Fibroblast of villous mesenchyme (primary cell): ENCODE measurements around a stretch of chr14.

DNA sequence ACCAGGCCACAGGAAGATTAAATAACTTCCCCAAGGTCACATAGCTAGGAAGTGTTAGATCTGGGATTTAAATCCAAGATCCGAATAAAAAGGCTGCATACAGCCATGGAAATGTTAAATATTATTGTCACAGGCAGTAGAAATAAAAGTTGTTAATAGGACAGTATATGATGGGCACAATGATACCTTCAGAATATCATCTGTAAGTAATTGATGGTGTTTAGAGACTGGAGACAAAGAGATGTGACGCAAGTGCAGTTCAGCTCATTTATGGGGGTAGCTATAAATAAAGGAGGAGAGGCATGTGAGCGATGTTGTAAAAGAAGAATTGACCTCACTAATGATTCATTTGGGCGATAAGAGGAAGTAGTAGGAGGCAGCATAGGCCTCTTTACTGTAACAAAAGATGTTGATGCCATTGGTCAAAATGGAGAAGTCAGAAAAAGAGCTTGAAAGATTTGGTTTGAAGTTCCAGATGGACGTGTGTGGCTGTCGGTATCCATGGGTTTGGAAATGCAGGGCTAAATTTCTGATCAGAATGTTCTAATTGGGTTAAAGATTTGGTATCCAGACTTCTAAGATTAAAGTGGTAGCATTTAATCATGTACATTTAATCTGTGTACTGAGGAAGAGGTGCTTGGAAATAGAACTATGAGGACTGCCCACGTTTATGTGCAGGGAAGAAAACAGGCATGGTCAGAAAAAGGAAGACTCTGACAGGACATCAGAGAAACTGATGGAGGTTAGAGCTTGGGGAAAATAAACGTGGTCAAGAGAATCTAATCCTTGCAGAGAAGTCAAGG is 70.1 kb downstream of the FLRT2 start:
- CAGE, long polyA plus RNA, result no peak

GRCh38 chr14:85607513-85608180 is 77.7 kb downstream of the FLRT2 start:
- CAGE, long polyA plus RNA, result no peak

DNA sequence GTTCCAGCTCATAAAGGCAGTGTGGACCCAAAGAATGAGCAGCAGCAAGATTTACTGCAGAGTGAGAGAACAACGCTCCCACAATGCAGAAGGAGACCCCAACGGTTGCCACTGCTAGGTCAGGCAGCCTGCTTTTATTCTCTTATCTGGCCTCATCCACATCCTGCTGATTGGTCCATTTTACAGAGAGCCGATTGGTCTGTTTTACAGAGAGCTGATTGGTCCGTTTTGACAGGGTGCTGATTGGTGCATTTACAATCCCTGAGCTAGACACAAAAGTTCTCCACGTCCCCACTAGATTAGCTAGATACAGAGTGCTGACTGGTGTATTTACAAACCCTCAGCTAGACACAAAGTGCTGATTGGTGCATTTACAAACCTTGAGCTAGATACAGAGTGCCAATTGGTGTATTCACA is 1088.1 kb downstream of the GALC start:
- CAGE, long polyA plus RNA, result no peak

GRCh38 chr14:87994754-87995404 is 1.9 kb upstream of the GALC start:
- CAGE, long polyA plus RNA, result no peak

DNA sequence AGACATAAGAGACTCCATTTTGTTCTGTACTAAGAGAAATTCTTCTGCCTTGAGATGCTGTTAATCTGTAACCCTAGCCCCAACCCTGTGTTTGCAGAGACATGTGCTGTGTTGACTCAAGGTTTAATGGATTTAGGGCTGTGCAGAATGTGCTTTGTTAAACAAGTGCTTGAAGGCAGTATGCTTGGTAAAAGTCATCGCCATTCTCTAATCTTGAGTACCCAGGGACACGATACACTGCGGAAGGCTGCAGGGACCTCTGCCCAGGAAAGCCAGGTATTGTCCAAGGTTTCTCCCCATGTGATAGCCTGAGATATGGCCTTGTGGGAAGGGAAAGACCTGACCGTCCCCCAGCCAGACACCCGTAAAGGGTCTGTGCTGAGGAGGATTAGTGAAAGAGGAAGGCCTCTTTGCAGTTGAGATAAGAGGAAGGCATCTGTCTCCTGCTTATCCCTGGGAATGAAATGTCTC is 19.5 kb downstream of the GPR65 start:
- CAGE, long polyA plus RNA, result no peak

GRCh38 chr14:88326433-88327224 is 3.6 kb upstream of the KCNK10 start:
- CAGE, long polyA plus RNA, result no peak

DNA sequence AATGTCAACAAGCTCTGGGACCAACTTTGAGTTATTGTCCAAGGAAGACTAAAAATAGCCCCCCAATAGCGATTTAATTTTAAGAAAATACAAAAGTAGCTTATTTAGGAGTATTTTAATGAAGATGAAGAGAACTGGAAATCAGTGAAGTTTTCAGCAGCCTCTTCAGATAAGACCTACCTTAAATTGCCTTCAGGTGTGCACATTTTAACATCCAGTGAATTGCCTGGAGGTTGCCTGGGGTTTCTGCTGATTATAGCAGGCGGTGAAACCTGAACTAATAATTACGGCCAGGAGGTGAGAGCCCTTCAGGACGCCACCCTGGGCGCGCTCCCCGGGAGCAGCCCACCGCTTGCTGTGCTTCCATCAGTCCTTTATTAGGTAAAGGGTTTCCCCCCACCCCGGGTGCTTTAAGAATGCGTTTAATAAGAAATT is 1.2 kb downstream of the EML5 start:
- CAGE, long polyA plus RNA, result no peak

DNA sequence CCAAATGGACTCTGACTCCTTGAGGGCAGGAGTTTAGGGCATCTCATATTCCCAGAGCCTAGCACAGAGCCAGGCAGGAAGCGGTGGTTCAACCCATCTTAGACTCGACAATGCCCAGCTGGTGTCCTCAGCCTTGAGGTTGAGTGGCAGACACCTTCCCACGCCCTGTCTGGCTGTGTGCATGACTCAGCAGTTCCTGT is 176.0 kb downstream of the TTC8 start:
- CAGE, long polyA plus RNA, result no peak

DNA sequence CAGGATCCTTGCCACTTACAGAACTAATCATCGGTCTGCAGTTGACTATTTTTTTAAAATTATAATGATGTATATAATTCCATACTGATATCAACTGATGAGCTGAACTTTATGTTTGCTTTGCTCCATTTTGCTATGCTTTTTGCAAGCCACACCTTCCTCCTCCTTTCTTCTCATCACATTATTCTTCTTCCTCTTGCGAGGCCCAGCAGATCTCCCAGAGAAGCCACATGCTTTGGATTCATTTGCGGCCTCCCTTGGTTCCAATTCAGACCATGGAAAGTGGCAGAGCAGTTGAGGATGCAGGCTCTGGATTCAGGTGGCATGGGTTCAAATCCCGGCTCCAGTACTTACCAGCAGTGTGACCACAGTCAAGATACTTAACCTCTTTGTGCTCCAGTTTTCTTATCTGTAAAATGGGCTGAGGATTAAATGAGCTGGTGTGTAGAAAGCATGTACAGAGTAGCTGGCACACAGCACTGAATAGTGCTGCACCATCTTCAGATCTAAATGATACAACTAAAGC is 197.0 kb downstream of the FOXN3 start:
- CAGE, long polyA plus RNA, result no peak

DNA sequence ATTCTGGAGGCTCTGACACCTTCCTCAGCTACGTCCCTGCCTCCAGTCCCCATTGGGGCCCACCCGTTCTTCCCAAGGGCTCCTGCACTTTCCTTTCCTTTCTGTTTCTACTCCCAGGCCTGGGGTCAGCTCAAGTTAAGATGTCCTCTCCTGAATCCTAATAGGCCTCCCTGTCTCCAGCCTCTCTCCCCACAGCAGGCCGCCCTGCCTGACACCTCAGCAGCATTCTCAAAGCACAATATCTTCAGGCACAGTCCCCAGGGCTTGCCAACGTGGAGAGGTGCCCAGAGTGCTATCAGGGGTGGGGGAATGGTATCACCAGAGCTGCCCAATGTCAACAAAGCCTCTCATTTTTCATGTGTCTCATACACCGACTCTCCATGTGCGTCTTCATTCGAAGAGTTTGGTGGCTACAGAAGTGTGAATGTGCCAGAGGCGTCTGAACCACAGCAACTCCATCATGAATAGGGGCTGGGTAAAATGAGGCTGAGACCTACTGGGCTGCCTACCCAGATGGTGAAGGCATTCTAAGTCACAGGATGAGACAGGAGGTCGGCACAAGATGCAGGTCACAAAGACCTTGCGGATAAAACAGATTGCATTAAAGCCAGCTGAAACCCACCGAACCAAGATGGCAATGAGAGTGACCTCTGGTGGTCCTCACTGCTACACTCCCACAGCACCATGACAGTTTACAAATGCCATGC is 122.9 kb downstream of the FOXN3 start:
- CAGE, long polyA plus RNA, result no peak

DNA sequence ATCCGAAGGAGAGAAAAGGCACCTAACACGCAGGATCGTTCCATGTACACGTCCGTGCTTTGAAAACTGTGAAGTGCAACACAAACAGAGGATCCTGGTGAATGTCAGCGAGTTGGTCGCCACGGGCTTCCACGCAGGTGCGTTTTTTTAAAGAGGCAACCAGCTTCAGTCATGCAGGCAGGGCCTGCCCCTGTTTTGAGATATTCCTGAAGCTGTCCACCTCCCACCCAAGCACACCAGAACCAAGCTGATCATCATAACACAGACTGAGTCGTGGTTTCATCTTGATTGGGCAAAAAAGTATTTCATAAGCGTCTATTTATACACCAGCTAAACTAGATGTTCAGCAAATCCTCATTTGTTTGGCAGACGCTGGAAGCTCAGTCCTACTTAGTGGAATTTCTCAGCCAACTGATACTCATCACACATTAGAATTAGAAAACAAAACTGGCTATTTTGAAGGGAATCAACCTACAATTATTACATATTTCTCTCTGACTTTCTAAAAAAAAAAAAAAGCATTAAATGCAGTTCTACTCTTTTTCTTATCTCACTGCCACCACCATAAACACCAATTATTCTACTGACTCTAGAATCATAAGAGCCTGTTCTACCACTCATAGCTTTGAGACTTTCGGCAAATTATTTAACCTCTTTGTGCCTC is 52.9 kb upstream of the FOXN3 start:
- CAGE, long polyA plus RNA, result no peak

GRCh38 chr14:89641830-89642367 is 224.9 kb upstream of the FOXN3 start:
- CAGE, long polyA plus RNA, result no peak

DNA sequence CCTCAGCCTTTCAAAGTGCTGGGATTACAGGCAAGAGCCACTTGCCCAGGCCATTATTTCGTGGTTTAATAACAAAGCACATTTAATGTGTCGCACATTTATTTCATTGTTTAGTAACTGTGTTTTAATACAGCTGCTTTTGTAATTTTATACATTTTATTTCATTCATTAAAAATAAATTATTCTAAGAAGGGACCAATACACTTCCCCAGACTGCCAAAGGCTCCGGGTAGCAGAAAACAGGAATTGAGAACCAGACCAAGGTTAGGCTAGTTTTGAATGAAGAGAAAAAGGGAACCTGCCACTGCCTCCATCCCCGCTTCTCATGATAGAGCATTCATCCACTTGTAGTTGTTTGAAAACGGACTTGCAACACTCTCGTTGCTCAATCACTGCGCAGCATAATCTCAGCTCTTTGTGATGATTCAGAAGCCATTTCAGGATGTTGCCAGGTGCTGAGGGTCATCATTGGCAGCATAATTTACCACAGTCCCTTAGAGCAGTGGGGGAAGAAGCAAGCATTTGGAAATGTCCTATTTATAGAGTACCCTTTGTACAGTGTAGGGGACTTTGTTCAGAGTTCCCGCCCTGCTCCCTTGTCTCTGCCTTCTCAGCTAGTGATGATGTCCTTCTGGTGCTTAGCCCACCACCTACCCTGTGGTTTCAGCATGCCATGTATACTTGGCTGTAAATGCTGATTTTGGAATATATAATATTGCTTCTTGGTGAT is 25.6 kb downstream of the KCNK13 start:
- CAGE, long polyA plus RNA, result no peak

DNA sequence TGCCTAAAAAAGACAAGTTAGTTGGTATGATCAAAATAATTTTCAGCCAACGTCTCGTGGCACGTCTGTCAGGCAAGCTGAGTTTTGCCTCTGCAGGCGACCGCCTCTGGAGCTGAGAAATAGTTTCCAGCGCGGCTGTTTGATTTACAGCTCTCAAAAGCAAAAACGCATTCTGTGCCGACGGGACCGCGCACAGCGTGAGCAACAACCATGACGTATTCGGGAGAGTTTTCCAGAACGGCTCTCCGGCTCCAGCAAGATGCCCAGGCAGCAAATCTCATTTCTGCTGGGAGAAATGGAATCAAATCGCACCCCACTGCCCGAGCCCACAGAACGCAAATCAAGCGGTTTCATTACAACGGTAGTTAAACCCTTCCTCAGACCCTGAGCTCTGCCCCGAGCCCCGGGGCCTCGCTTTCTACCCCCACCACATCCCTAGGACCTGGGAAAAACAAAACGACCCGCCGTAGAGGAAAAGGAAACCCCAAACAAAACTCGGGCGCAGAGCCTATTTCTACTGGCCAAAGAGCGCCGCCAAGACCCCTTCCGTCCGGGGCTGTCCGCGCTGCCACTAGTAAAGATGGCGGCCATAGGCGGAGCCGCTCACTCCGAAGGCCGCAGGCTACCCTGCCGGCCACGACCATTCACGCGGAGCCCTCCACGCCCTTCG is 14.1 kb upstream of the CALM1 start:
- CAGE, long polyA plus RNA, result no peak

DNA sequence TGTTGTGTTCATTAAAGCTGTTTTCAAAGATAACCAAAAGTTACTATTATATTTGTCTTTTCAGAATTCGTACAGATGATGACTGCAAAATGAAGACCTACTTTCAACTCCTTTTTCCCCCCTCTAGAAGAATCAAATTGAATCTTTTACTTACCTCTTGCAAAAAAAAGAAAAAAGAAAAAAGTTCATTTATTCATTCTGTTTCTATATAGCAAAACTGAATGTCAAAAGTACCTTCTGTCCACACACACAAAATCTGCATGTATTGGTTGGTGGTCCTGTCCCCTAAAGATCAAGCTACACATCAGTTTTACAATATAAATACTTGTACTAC is 7.8 kb downstream of the CALM1 start:
- CAGE, long polyA plus RNA, result start-site peak on the minus strand centred at position 243 of the sequence, 89 bp wide, 32 and 17 reads in 2 replicates

GRCh38 chr14:90443274-90444267 is 46.7 kb downstream of the CALM1 start:
- CAGE, long polyA plus RNA, result no peak

GRCh38 chr14:90615690-90616250 is 200.5 kb downstream of the TTC7B start:
- CAGE, long polyA plus RNA, result no peak

GRCh38 chr14:90697624-90698050 is 118.6 kb downstream of the TTC7B start:
- CAGE, long polyA plus RNA, result no peak

DNA sequence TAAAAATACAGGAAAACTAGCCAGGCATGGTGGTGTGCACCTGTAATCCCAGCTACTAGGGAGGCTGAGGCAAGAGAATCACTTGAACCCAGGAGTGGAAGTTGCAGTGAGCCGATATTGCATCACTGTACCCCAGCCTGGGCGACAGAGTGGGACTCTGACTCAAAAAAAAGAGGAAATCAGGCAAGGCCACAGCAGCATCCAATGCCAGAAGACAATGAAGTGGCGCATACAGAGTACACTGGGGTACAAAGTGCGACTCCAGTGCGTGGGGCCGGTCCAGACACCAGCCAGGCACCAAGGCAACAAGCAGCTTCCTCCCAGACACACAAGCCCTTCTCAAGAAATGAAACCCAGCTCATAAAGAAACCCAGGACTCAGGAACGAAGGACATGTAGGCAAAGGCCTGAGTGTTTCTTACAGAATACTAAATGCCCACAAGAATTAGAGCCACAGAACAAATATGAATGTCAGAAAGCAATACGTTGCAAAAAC is 28.2 kb downstream of the TTC7B start:
- CAGE, long polyA plus RNA, result no peak

DNA sequence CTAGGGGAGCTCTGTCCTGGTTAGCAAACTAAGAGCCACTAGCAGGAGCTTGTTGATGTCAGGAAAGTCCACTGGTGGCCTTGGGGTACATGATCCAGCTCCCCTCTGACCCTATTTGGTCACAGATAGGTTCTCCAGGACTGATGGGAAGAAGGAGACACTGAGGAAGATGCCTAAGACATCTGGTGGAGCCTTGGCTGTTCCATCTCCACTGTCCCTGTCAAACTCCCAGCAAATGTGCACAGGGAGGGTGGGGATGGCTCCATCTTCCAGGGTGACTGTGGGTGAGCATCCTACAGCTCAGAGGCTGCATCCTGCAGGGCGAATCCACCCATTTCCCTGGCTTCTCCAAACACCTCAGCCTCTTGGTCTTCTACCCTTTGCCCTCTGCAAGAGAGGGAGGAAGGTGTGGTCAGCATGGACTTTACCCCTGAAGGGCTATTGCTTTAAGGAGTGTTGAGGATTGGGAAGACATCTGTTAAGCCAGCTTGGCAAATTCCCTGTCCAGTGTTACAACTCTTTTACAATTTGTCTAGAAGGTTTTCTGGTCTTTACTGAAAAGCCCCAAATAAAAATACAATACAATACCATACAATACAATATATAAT is 23.2 kb upstream of the DGLUCY start:
- CAGE, long polyA plus RNA, result no peak